Measurements from ENCODE around the genes GLO1 and DNAH8.

DNA sequence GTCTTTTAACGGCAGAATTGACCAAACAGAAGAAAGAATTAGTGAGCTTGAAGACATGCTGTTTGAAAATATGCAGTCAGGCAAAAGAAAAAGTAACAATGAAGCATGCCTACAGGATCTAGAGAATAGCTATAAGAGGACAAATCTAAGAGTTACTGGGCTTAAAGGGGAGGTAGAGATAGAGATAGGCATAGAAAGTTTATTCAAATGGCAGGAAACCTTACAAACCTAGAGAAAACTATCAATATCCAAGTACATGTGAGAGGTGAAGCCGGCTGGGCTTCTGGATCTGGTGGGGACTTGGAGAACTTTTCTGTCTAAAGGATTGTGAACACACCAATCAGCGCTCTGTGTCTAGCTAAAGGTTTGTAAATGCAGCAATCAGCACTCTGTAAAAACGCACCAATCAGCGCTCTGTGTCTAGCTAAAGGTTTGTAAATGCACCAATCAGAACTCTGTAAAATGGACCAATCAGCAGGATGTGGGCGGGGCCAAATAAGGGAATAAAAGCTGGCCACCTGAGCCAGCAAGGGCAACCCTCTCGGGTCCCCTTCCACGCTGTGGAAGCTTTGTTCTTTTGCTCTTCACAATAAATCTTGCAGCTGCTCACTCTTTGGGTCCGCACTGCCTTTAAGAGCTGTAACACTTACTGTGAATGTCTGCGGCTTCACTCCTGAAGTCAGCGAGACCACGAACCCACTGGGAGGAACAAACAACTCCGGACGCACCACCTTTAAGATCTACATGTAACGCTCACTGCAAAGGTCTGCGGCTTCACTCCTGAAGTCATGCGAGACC is 142.9 kb downstream of the ZFAND3 start:
- PRO-cap = no peak

DNA sequence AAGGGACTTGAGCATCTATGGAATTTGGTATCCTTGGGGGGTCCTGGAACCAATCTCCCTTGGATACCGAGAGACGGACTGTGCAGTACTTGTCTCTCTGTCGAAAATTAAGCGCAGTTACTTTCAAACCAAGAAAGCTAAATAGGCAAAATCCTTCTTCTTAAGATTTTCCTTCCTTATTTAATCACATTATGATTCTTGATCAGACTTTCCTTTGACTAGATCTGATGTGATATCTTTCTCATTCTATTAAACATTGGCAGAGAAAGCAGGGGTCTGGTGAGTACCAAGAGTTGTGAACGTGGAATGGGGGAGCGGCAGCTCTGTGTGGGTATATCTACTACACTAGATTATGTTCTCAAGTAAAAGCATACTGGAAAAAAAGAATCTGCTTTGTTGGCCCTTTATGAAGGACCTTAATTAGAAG is 292.4 kb downstream of the ZFAND3 start:
- PRO-cap = no peak

- PRO-cap = no peak
These were observed 331.1 kb downstream of the ZFAND3 start for GRCh38 chr6:38150549-38151132.

DNA sequence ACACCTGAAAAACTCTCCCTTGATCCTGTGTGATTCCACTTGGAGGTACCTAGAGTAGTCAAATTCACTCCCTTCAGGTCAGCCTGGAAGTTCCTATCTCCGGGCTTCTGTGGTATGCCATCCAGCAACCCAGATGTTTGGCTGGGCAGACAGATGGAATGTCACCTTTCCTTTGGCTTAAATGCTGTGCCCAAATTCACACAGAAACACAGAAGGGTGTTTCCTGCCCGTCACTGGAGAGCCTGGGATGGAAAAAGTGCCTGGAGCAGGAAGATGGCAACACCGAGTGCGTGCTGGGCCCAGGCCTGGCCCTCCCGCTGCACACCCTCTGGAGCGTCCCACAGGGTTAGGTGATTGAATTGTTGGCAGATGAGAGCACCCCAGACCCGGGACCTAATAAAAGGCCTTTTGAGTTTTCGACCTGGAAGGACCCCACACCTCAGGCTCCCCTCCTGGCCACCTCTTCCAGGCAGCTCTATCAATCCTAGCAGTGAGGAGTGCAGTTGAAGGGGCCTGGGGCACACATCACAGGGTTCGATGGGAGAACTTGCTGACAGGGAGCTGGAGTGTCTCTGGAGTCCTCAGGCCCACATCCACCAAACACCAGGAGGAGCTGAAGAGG is 337.6 kb downstream of the ZFAND3 start:
- PRO-cap = unidirectional peak, plus-strand start at position 413 of the sequence

GRCh38 chr6:38157794-38158418 is 338.4 kb downstream of the ZFAND3 start:
- PRO-cap = no peak

- PRO-cap = no peak
These were observed 350.6 kb downstream of the ZFAND3 start for GRCh38 chr6:38169747-38170855.

- PRO-cap = no peak
These were observed 353.2 kb downstream of the ZFAND3 start for GRCh38 chr6:38172741-38173161.

- PRO-cap = no peak
These were observed 320.4 kb downstream of the BTBD9 start for GRCh38 chr6:38319221-38319766.

GRCh38 chr6:38400235-38400911 is 239.4 kb downstream of the BTBD9 start:
- PRO-cap = no peak

- PRO-cap = no peak
These were observed 158.1 kb downstream of the BTBD9 start for GRCh38 chr6:38481446-38482167.

GRCh38 chr6:38482765-38483763 is 156.7 kb downstream of the BTBD9 start:
- PRO-cap = no peak

- PRO-cap = no peak
These were observed 96.8 kb downstream of the BTBD9 start for GRCh38 chr6:38542806-38543516.

GRCh38 chr6:38702361-38703506 is at the start of gene GLO1:
GLO1 (minus strand) TSS chr6:38703145.
- PRO-cap = unidirectional peak, minus-strand start at chr6:38703127

GRCh38 chr6:38713509-38714263 is 1.4 kb upstream of the DNAH8 start:
- PRO-cap = no peak

- PRO-cap = no peak
These were observed at the start of gene DNAH8 for GRCh38 chr6:38715039-38715863. DNAH8 (plus strand) TSS chr6:38715311.

- PRO-cap = no peak
These were observed 76.6 kb downstream of the DNAH8 start for GRCh38 chr6:38791717-38792133.

GRCh38 chr6:38974962-38975281 is 73.7 kb upstream of the GLP1R start:
- PRO-cap = no peak

- PRO-cap = no peak
These were observed 25.8 kb upstream of the SAYSD1 start for GRCh38 chr6:39140506-39141443.

- PRO-cap = no peak
These were observed 25.5 kb downstream of the KCNK5 start for GRCh38 chr6:39203520-39204516.

- PRO-cap = no peak
These were observed 15.1 kb downstream of the KCNK5 start for GRCh38 chr6:39213984-39214778.